GM23248 (cell line): Measurements from ENCODE around the genes ZCCHC7 and TOMM5.

DNA sequence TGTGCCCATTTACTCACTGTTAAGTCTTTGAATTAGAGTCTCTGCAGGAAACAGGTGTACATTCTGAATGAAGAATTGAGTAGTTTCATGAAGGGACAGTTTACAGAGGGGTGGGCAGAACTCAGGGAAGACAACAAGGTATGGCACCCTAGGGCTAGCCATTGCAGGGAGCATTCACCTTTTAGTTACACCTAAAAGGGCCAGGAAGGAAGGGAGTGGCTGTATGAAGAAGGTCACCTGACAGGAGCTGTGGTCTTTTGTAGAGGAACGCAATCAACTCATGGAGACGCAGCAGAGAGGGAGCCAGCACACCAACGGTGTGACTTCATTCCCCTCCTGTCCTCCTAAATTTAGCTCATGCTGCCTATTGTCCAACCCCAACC is 12.7 kb upstream of the ZCCHC7 start:
- RAMPAGE, long total RNA, result no peak

DNA sequence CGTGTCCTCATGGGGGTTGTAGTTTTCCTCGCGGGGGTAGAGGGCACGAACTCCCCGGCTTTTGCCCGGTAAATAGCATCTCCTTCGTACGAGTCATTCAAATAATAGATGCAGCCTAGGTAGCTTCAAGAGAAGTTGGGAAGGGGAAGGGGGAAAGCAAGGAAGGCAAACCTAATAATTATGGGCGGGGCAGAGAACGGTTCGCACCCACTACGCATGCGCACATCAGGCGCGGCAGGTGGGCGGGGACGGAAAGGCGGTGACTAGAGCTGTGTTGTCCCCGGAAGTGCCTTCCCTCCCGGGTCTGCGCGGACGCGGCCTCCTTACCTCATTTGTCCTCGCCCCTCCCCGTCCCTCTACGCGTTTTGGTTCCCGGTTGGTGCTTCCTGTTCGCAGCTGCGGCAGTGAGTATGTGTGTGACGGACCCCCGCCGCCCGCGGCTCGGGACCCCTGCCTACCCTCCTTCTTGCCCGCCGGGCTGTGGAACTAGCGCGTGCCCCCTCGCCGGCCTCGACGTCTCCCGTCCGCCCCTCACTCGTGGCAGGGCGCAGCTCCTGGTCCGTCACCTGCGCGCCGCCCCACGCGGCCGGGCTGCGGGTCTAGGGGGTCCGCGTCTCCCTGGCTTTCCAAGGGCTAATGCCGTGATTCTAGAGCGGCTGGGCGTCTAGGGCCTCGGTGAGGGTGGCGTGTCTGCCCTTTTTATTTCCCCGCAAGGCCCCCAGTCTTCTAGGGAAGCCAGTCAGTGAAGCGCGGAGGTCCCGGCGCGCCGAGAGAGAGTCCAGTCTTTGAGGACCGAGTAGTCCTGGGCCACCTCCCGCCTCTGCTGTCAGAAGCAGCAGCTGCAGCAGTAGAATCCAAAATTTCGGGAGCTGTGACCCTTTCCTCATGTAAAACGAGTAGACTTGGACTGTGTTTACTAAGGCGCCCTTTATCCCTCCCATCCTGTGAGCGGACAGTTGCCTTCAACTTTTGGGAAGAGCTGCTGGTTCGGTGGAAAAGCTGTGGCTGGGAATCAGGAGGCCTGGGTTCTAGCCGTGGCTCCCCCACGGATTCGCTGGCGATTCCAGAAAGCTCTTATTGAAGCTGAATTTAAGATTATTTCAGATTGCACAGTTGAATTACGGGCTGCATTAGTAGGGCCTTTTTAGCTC is at the start of gene ZCCHC7:
Gene ZCCHC7, plus strand, starts transcription at position 355 of the 1,151 bp plus-strand sequence.
- RAMPAGE, long total RNA, result start-site peak on the plus strand centred at position 352 of the sequence, 11 bp wide, 65 and 74 reads in 2 replicates

DNA sequence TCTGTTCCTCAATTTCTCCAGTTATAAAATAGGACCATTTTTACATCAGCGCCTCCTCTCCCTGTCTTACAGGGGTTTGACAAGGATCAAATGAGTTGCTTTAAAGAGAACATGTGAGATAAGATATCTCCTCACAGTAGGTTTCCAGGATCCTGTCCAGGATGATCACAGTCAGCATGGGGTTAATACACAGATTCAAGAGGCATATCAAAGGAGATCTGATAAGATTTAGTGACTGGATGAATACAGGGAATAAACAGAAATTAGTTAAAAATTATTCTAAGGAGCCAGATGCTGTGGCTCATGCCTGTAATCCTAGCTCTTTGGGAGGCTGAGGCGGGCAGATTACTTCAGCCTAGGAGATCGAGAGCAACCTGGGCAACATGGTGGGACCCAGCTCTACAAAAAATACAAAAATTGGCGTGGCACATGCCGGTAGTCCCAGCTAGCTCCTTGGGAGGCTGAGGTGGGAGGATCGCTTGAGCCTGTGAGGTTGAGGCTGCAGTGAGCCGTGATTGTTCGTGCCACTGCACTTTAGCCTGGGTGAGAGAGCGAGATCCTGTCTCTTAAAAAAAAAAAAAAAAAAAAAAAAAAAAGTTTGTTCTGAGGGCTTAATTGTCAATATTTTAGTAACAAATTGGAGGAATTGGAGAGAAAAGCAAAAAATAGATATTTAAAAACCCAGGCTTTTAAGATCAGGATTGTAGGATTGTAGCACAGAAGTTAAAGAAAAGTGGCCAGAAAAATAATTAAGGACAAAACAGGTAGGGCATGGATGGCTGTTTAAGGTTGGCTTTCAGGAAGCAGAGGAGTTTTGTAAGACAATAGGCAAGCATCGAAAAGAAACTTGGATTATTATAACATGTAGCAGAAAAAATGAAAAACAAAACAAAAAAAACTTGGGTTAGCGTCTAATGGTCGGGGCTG is 138.1 kb downstream of the ZCCHC7 start:
- RAMPAGE, long total RNA, result no peak

- RAMPAGE, long total RNA, result no peak
Observed at GRCh38 chr9:37374678-37375379, 47.7 kb upstream of the GRHPR start.

GRCh38 chr9:37384325-37384808 is 38.1 kb upstream of the GRHPR start:
- RAMPAGE, long total RNA, result no peak

DNA sequence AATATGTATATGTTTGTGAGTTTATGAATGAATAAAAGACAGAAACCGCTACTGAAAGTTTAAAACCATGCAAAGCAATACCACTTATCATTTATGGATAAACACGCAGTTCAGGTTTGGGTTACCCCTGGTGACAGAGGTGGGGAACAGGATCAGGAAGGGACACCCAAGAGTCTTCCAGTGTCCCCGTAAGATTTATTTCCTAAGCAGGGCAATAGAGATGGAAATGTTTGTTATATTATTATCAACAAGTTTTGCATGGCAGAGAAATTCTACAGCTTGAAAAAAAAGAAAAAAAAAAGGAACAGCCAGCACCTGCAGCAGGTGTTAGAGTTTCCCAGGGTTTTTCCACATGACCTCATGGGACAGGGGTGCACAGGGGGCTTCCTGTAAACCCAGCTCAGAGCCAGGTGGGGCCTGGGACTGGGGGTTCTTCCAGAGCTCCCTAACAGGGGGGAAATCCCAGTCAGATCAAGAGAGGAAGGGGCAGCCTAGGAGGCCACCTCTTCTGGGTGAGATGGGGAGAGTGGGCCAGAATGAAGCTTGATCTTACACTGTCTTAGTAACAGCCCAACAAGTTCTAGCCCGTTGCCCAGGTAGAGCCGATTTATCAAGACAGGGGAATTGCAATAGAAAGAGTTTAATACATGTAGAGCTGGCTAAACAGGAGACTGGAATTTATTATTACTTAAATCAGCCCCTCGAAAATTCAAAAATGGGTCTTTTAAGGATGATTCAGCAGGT is 19.5 kb upstream of the GRHPR start:
- RAMPAGE, long total RNA, result no peak

DNA sequence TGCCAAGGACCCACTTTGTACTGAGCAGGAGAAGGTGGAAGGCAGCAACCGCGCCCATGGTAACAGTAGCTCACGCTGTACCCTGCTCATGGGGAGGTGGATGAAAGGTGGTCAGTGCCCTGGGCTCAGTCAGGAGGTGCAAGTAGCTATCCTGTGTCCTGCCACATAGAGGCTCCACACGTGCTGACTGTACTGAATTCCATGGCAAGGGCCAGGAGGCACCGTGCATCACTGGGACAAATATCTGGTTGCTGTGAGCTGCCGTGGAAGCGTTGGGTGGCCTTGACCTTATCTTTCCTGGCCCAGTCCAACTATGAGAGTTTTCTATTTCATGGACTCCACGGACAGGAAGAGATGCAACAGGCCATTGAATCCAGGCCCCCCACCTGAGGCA is 1.6 kb downstream of the GRHPR start:
- RAMPAGE, long total RNA, result no peak

GRCh38 chr9:37508095-37509070 is 22.6 kb downstream of the POLR1E start:
- RAMPAGE, long total RNA, result no peak

- RAMPAGE, long total RNA, result start-site peak on the minus strand at chr9:37592546-37592600, 5,306 and 5,571 reads in 2 replicates
Observed at GRCh38 chr9:37591754-37592844, at the start of gene TOMM5. TSS of gene TOMM5 (minus strand) at chr9:37592597.

- RAMPAGE, long total RNA, result no peak
Observed at GRCh38 chr9:37646981-37647209, 3.9 kb upstream of the FRMPD1 start.

DNA sequence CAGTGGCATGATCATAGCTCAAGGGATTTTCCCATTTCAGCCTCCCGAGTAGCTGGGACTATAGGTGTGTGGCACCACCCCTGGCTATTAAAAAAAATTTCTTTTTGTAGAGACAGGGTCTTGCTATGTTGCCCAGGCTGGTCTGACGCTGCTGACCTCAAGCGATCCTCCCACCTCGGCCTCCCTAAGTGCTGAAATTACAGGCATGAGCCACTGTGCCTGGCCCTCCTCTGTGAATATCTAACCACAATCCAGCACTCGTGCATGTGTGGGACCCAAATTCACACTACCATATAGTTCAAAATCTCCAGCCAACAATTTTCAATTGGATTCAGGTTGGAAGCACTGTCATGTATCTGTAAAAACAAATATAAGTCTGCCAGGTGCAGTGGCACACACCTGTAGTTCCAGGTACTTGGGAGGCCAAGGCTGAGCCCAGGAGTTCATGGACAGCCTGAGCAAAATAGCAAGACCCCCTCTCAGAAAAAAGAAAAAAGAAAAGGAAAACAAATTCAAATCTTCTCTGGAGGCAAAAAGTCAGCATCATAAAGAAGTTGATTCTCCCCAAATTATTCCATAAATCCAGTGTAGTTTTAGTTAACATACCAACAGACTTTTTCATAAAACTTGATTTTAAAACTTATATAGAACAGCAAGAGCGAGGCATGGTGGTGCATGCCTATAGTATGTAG is 27.5 kb downstream of the DCAF10 start:
- RAMPAGE, long total RNA, result no peak

- RAMPAGE, long total RNA, result no peak
Observed at GRCh38 chr9:37904648-37905048, 721 bp upstream of the SLC25A51 start.

DNA sequence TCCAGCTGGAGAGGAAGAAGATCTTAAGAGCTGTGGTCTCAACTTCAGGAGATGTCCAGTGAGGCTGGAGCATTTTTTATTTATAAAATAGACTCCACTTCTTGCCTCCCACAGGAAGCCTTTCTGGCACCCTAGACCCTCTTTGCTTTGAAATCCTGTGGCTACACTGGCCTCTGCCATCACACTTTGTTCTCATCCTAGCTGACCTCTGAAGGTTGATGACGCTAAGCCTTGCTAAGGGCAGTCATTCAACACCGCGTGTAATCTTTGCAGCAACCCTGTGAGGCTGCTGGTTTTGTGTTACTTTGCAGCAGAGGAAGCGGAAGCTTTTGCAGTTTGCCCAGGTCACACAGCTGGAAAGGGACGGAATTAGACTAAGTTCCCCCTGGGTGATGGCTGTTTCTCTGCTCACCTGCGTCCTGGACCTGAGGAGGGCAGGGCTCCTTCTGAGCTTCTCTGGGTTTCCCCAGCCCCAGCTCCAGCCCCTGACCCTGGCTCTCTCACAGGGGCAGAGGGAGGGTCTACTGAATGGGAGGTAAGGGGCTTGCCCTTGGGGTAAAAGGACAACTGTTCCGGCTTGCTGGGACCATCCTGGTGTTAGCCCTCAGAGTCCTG is 7.3 kb upstream of the SLC25A51 start:
- RAMPAGE, long total RNA, result no peak

GRCh38 chr9:37967230-37967646 is 63.3 kb upstream of the SLC25A51 start:
- RAMPAGE, long total RNA, result no peak

DNA sequence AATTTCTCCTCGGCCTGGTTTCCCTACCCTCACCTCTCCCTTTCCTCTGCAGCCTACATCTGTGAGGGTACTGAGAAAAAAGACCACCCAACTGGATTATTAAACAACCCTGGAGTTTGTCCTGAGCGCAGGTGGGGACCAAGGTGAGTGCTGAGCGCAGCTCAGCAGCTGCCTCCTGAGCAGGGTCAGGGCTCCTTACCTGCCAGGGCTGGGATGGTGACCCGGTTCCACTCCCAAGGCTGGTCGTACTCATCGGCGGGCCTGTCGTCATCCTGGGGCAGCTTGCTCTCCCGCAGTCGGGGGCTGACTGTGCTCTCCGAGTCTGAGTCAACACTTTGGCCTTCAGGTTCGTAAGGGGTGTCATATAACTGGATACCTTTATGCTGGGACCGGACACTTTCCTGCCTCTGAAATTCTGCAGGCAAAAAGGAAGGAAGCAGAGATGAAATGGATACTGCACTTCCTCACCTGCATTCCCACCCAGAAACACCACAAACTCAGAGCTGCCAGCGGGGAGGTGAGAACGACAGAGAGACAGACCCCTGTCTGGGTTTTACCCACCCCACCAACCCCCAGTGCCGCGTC is 70.6 kb upstream of the SLC25A51 start:
- RAMPAGE, long total RNA, result no peak

- RAMPAGE, long total RNA, result no peak
Observed at GRCh38 chr9:37998779-37999099, 70.3 kb downstream of the SHB start.

DNA sequence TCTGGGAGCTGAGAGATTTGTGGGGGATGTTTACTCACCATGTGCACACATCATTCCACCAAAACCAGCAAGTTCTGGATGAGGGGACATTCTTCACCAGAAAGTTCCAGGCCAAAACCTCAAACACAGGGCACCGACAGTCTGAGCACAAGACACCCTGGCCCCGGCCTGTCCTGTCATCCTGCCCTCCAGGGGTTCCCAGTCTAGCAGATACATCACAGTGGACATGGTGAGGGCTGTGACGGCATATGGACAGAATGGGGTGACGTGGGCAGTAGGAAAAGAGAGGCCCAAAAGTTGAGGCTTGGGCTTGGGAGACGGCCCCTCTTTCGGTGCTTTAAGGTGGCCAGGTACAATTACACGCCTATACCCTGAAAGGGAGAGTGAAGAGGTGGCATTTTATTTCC is 64.1 kb downstream of the SHB start:
- RAMPAGE, long total RNA, result no peak

- RAMPAGE, long total RNA, result no peak
Observed at GRCh38 chr9:38008020-38008725, 60.9 kb downstream of the SHB start.

DNA sequence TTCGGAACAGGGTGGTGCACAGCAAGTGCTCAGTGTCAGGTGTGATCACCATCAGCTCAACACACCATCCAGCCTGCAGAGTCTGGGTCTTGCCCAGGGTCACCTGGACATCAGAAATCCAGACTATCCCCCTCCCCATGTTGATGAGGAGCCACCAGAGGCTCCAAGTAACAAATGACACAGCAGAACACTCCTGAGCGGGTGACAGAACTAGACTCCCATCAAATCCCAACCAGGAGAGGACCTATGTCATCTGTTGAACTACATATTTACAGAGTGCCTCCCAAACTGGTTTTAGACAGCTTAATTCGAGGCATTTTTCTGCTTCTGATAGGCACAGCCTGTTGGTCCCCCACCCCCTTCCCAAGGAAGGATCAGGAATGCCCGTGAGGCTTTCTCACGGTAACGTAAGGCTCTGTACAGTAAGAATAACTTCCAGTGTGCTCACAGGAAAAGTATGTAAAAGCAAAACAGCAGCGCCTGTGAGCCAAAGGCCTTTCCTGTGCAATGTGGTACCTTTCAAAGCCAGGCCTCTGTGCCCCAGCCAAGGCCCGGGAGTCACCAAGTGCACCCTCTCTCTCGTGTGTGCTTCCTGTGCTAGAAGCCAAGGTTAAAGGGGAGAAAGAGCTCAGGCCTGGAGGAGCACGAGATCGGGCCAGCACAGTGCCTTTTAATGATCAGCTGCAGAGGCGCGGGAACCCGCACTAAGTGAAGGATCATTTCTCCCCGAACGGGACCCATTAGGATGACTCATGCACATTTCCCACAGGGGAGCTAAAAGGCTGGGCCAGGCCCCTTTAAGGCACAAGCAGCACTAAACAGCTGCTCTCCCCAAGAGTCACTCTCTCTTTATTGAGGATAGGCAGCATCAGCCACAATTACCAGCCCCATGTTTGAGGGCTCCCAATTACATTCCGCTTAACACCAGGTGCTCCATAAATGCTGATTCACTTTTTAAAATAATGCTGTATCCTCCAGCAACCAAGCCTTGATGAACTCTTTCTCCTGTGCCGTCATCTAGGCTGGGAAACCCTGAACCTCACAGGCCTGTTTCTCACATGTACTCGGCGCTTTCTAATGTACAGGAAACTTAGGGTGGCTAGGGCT is 43.0 kb downstream of the SHB start:
- RAMPAGE, long total RNA, result no peak

DNA sequence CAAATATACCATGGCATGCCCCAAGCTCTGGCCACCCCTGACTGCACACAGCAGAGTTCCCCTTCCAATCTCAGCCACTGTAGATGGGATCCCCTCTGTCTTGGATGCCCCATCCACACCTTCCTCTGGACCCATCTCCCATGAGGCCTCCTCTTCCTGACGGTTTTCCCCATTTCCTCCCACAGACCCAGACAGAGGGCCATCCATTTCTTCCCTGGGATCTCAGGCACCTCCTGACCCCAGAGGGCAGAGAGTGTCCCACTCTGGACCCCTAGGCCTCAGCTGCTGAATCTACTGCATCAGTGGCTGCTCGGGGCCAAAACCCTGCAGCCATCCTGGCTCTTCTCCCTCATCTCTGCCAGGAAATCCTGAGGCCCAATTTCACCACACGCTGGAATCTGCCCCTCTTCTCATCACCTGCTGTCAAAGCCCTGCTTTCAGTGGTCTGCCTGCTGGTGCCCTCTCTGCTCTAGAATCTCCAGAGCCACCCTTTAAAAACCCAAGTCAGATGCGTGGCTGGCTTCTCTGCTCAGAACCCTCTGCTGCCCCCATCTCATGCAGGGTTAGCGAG is 10.9 kb downstream of the SHB start:
- RAMPAGE, long total RNA, result no peak